ENCODE results near the gene DSG1.

DNA sequence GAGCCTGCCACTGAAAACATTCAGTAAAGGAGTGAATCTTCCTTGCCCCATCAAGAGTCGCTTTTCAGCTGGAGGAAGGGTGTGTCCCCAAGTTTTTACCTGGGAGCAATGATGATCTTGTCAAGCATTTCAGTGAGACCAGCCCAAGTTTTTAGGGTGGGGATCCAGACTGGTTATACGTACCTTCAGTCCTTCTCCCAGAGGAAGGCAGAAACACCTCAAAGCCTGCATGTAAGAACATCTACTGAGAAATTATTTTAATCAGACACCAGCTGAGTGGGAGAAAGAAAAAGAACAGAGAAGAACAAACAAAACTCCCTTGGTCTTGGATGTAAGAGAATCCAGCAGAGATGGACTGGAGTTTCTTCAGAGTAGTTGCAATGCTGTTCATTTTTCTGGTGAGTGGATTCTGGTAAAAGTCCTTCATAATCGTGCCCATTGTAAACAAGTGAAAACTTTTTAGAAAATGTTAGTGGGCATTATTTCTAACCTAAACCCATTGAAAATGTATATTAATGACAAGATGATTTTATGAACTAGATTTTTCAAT lies at the start of gene DSG1:
TSS of gene DSG1 (plus strand) at position 210 of the 550 bp plus-strand sequence.
- RRBS, result no CpG with 5 or more reads among the region's 3 CpGs

DNA sequence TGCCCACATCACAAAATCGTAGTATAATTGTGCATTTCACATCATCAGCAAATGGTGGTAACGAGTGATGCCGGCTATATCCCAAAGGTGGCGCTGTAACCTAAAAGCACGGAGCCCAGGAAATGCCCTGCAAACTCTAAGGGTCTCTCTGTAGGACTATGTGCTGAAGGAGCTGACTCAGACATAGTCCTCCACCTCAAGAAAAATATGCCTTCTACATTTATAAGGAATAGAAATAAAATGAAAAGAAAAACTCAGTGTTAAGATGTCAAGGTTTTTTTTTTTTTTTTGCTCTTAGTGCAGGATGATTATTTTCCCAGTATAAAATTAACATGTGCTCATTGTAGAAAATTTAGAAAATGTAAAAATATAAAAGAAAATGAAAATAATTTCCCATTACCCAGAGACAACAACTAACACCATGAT lies 23.0 kb upstream of the DSG3 start:
- RRBS, result no CpG with 5 or more reads among the region's 5 CpGs

DNA sequence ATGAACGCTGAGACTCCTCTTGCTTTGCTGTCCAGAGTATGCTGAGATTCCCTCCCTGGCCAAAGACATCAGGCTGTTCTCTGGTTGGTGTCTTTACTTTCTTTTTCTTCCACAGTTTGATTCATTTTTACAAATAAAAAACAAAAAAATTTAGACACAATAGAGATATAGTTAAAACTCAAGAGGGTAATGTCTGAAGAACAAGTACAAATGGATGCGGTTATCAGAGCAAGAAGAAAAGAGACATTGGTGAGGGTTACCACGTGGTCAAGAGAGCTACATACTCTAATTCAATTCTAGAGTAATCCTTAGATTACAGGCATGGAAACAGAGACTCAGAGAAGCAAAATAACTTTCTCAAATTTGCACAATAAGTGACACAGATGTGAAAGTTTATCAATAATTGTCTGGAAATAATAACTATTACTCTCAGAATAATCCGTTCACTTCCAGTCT lies 17.9 kb upstream of the DSG2 start:
- RRBS, result no CpG with 5 or more reads among the region's 4 CpGs

- RRBS, result no CpG with 5 or more reads among the region's 5 CpGs
These were observed 41.7 kb downstream of the DSG2 start for GRCh38 chr18:31539706-31540022.

DNA sequence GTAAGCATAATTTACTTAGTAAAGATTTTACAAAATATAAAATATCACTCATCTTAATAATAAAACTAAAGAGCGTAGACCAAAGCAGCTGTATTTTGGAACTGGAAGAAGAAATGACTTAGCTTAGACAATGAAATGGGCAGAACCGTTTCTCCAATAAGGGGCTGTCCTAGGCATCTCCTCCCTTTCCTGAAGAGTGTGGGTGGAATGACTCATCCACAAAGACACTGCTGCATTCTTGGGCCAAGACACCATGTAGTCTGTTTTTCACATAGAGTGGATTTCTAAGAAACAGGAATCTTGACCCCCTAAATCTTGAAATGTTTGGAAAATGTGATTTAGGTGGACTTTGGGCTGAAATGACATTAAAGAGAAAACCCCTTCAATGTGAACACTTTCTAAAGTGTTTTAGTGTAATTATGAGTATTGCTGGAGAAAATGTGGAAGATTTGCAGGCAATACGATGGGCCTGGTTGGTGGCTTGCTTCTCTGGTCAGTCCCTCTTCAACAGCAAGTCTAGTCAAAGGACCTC lies 119.0 kb downstream of the MEP1B start:
- RRBS, result no CpG with 5 or more reads among the region's 3 CpGs

DNA sequence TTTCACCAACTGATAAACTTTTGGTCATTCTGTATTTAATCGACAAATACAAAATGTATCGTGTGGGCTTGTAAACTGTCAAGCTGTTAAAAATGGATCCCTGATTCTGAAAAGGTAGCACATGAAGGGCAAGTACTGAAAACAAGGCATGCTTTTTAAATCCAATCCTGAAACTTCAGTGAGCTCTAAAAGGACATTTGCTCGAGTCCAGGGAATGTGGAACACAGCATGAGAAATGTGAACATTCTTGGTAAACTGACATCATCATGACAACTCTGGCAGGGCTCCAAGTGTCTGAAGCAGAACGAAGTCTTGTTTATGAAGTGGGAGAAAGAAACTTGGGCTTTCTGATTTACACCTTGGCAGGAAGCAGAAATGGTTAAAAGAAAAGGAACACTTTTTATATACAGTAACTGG lies 121.0 kb downstream of the GAREM1 start:
- RRBS, result no CpG with 5 or more reads among the region's 4 CpGs

- RRBS, result no CpG with 5 or more reads among the region's 3 CpGs
These were observed 103.8 kb downstream of the GAREM1 start for GRCh38 chr18:32366582-32367610.

- RRBS, result no CpG with 5 or more reads among the region's 2 CpGs
These were observed 102.4 kb downstream of the GAREM1 start for GRCh38 chr18:32368125-32368776.

DNA sequence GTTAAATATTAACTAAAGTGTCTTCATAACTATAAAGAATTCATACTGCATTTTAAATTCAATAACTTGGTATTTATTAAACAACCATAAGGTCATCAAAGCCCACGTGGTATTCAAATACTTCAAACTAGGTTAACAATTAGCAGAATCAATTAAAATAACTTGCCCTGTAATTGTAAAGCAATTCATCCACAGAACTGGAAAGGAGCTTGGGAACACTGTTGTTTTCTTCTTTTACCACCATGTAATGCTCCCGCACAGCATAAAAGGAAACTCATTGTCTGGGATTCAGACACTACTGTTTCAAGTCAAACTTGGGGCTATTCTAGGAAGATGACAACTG lies 10.4 kb downstream of the GAREM1 start:
- RRBS, result no CpG with 5 or more reads among the region's 2 CpGs

DNA sequence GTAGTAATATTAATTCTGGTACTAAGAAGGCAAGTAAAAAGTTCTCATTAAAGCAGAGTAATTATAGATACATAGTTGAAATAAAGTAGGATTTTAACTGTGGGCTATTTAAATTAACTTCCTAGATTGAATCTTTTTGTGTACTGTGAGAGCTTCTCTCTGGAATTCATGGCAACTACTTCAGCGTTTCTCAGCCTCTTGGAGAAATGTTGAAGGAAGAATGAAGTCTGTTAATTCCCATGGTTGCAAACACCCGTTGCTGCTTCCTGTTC lies 58.5 kb downstream of the KLHL14 start:
- RRBS, result no CpG with 5 or more reads among the region's 2 CpGs

- RRBS, result 82% methylated on average over 1 of the region's 5 CpGs
These were observed 134.2 kb upstream of the KLHL14 start for GRCh38 chr18:32906963-32907467.

DNA sequence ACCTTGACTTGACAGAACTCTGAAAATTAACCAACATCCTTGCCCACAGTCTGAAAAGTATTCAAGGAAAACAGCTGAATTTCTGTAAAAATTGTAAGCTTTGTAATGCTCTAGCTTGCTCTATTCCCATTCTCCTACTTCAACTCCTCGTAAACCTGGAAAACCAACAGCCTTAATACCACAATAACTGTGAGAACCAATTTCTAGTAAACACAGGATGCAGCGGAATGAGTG lies 241.1 kb upstream of the KLHL14 start:
- RRBS, result no CpG with 5 or more reads among the region's 2 CpGs

GRCh38 chr18:34493162-34493522 lies 217.0 kb upstream of the DTNA start:
- RRBS, result no CpG with 5 or more reads among the region's 14 CpGs

DNA sequence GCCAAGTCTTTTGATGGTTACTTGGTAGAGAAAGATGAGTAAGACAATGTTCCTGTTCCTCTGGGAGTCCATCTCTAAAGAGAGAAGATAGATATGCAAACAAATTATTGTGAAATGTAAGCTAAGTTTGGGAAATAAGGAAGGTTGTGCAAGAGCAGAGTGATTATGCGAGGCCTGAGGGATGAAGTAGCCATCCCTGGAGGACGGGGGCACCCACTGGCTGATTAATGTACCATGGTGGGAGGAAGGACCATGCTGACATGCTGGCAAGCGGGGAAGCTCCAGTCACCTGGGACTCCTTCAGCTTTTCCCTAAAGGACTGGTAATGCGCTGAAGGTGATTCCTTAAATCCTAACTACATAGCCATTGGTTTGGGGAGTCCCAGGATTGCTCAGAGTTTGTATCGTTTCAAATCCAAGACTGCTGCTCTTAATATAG lies 897 bp upstream of the DTNA start:
- RRBS, result no CpG with 5 or more reads among the region's 5 CpGs

DNA sequence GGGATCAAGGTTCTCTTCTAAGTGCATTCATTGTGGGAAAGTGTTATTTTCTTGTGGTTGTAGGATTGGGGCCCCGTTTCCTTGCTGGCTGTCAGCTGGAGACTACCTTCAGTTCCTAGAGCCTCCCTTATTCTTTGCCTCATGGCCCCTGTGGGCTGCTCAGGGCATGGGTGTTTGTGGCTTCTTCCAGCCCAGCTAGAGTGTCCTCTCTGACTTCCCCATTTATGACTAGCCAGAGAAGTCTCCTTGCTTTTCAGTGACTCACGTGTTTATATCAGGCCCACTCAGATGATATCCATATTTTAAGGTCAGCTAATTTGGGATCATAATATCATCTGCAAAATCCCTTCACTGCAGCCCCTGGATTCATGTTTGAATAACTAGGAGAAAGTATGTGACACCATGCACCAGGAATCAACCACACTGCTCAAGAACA lies 62.8 kb downstream of the DTNA start:
- RRBS, result no CpG with 5 or more reads among the region's 2 CpGs

DNA sequence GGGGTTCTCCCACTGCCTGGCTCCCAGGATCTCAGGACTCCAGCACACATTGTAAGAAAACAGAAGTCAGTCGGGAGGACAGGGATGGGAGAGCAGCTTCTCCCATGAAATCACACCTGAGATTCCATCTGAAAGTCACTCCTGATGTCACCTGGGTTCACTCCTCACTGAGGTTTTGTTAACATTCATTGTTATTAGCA lies 64.1 kb downstream of the DTNA start:
- RRBS, result no CpG with 5 or more reads among the region's 1 CpG

- RRBS, result no CpG with 5 or more reads among the region's 2 CpGs
These were observed 160.4 kb upstream of the MAPRE2 start for GRCh38 chr18:34880858-34881179.

DNA sequence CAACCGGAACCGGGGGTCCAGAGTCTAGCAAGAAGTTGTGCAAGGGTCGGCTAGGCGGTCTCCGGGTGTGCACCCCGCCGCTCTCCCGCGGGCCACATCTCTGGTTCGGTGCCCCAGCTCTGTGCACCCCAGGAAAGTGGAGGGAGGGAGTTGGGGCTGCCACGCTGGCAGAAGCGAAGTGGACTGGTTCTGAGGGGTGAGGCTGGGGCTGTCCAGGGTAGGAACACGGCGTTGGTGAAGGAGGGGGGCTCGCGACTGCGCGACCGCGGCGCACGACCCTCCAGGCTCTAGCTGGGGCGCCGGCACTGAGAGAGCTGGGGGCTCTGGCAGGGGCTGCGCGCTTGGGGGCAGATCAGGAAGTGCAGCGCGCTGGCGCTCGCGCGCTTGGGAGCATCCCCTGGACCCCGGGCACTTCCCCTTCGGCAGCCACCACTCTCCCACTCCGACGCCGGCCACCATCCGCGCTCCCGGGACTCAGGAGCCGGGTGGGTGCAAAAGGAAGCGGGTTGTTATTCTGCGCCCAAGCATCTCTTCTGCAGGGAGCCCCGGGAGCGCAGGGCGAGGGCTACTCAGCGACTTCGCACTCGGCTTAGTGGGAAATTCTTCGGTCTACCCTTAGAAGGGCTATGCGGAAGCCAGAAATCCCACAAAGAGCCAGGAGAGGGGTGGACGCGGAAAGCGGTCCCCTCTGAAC lies 63.9 kb upstream of the MAPRE2 start:
- RRBS, result 3% methylated on average over 18 of the region's 54 CpGs

- RRBS, result no CpG with 5 or more reads among the region's 34 CpGs
These were observed 63.1 kb upstream of the MAPRE2 start for GRCh38 chr18:34977908-34978742.

Measured in AG09309 (cell line).